ENCODE results near the genes ACSM4, CLEC4D and RIMKLB.

- PRO-cap, 3 experiments: no peak in any of the 3 experiments
- RAMPAGE, long total RNA: no peak
Observed at GRCh38 chr12:7135062-7135625, 5.0 kb downstream of the CLSTN3 start.

DNA sequence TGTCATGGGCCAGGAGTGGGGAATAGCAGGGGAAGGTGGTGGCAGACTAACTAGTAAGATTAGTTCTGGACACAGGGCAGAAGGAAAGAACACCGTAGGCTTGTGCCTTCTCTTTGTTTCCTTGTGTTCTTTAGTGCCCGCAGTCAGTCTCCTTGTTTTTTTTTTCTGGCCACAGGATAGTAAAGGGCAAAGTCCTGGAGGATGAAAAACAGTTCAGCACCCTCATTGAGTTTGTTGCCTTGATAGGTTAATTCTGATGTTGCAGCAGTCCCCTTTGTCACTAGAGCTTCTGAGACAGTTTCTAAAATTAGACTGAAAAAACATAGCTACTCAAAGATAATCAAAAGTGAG is 8.4 kb downstream of the PEX5 start:
- PRO-cap, 3 experiments: no peak in any of the 3 experiments
- RAMPAGE, long total RNA: no peak

DNA sequence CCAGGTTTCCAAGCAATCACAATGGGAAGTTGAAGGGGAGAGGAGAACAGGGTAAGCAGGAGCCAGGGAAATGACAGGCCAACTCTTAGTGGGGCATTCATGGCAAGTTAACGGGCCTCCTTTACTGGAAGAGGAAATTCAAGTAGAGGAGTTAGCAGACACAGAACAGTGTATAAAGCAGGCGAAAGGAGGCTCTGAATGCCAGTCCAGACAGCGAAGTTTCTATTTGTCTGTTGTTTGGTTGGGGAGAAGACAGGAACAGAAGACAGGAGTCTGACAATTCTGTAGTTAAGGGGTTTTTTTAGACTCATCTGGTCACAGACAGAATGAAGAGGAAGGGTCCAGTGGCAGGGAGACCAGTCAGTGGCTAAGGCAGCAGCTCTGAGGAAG is at the start of gene ACSM4:
TSS of gene ACSM4 (plus strand) at position 298 of the 390 bp plus-strand sequence.
- PRO-cap, 3 experiments: no peak in any of the 3 experiments
- RAMPAGE, long total RNA: no peak

- PRO-cap, 3 experiments: no peak in any of the 3 experiments
- RAMPAGE, long total RNA: no peak
Observed at GRCh38 chr12:7373335-7373728, 69.5 kb downstream of the ACSM4 start.

DNA sequence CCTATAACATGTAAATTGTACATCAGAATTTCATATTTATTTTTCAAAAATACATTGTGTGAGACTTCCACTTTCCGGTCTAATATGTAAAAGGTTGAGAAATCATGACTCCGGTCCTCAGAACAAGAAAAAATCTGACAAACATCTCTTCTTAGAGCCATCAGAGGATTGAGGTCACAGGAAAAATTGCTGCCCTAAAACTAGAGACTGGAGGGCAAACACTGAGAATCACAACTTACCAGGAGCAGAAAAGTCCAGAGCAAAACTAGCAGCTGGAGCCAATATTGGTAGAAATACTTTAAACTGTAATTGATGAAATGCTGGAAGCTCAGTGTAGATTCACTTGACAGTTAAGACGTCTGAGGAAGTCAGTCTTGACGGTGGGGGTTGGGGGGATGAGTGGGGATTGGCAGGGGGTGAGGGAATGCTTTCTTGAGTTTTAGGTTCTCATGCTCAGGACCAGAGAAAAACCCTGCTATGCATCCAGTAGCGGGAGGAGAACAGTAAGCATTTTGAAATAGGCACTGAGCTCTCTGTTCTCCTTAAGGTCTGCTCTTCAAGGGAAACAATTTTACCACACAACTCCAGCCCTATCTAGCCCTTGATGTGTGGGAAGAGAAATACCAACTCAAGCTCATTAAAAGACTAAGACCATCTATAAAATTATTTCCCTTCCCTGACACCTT is 71.5 kb upstream of the CD163 start:
- PRO-cap, 3 experiments: no peak in any of the 3 experiments
- RAMPAGE, long total RNA: no peak

GRCh38 chr12:7639749-7641033 is 25.5 kb downstream of the APOBEC1 start:
- PRO-cap, 3 experiments: no peak in any of the 3 experiments
- RAMPAGE, long total RNA: no peak

GRCh38 chr12:7751502-7752063 is 4.4 kb upstream of the CLEC4C start:
- PRO-cap, 3 experiments: no peak in any of the 3 experiments
- RAMPAGE, long total RNA: no peak

- PRO-cap, 3 experiments: no peak in any of the 3 experiments
- RAMPAGE, long total RNA: no peak
Observed at GRCh38 chr12:7890325-7890857, 17.7 kb upstream of the SLC2A14 start.

GRCh38 chr12:7907090-7907487 is 28.9 kb downstream of the SLC2A3 start:
- PRO-cap, 3 experiments: no peak in any of the 3 experiments
- RAMPAGE, long total RNA: no peak

DNA sequence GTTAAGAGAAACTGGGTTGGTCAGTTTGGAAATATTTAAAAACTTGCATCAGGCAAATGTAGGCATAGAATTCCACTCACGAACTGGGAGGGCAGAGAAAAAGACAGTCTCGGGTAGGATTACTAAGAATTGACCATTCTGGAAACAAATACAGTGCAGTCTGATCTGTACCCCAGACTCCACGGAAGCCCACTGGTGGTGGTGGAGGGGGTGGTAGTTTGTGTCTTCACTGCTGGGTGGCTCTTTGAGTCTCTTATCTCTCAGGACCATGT is 1.9 kb downstream of the SLC2A3 start:
- PRO-cap, 3 experiments: no peak in any of the 3 experiments
- RAMPAGE, long total RNA: no peak

DNA sequence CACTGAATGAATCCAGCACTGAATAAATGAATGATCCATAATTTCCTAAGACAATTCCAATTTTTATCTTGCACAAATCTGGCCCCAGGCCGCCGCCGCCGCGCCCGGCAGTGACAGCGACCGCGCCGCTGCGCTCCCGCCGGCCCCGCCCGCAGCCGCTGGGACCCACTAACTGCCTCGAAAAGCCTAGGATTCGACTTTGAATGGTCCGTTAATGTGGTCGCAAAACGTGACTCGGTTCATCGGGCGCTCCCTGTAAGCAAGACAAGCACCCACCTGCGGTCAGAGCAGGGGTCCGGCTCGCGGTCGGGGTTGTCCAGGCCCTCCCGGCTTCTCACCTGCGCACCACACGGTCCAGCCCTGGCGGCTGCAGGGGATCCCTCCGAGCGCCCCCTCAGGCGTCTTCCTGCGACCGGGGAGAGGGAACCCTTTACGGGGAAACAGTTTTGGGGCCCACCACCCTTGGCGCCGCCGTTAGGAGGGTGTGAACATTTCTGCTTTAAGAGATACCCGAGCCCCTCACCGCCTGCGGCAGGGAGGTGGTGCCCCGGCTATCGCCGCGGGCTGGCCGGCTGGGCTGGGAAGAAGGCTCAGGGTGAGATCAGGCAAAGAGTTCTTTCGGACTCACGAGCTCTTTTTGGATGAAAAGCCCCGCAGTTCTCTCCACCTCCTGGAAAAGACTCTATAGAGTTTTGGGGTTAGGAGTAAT is 13.7 kb upstream of the FOXJ2 start:
- PRO-cap, 3 experiments: peak in 3 of 3 experiments; most common plus-strand start position 554 of the sequence (in 3); most common minus-strand start position 351 of the sequence (in 2)
- RAMPAGE, long total RNA: no peak

- PRO-cap, 3 experiments: no peak in any of the 3 experiments
- RAMPAGE, long total RNA: no peak
Observed at GRCh38 chr12:8081108-8081674, 883 bp upstream of the NECAP1 start.

DNA sequence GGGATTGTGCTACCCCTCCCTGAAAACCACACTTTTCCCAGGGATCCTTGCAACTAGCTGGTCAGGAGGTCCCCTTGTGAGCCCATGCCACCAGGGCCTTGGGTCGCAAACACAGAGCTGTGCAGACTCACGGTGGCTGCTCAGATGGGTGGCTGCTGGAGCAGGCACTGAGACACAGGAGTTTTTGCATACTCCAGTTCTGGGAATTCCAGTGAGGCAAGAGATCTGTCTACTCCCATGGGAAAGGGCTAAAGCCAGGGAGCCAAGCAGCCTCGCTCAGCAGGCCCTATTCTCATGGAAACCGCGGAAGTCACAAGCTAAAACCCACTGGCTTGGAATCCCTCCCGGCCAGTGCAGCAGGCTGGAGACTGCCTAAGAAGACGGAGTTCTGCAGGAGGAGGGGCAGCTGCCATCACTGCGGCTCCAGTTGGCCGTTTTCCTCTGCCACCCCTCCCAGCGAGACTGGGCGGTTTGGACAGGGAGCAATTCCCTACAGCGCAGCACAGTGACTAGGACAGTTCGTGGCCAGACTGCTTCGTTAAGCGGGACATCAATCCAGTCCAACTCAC is 10.9 kb upstream of the ZNF705A start:
- PRO-cap, 3 experiments: no peak in any of the 3 experiments
- RAMPAGE, long total RNA: no peak

- PRO-cap, 3 experiments: no peak in any of the 3 experiments
- RAMPAGE, long total RNA: no peak
Observed at GRCh38 chr12:8513397-8513643, at the start of gene CLEC4D. CLEC4D (plus strand) TSS chr12:8513503.

- PRO-cap, 3 experiments: peak in 3 of 3 experiments; most common plus-strand start chr12:8697991 (in 2); most common minus-strand start chr12:8697733 (in 1)
- RAMPAGE, long total RNA: start-site peak on the plus strand at chr12:8697981-8698037, 432 and 803 reads in 2 replicates
Observed at GRCh38 chr12:8697675-8698446, at the start of gene RIMKLB. RIMKLB (plus strand) TSS chr12:8697991.

GRCh38 chr12:9065357-9065504 is 50.5 kb downstream of the A2M start:
- PRO-cap, 3 experiments: no peak in any of the 3 experiments
- RAMPAGE, long total RNA: no peak

DNA sequence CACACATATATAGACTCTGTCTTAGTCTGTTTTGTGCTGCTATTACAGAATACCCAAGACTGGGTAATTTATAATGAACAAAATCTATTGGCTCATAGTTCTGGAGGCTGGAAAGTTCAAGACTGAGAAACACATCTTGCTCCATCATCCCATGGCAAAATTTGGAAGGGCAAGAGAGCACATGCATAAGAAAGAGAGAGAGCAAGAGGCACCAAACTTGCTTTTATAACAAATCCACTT is 2.4 kb downstream of the CLEC2D start:
- PRO-cap, 3 experiments: no peak in any of the 3 experiments
- RAMPAGE, long total RNA: no peak

GRCh38 chr12:9695025-9696121 is 25.9 kb downstream of the CLEC2D start:
- PRO-cap, 3 experiments: no peak in any of the 3 experiments
- RAMPAGE, long total RNA: no peak

DNA sequence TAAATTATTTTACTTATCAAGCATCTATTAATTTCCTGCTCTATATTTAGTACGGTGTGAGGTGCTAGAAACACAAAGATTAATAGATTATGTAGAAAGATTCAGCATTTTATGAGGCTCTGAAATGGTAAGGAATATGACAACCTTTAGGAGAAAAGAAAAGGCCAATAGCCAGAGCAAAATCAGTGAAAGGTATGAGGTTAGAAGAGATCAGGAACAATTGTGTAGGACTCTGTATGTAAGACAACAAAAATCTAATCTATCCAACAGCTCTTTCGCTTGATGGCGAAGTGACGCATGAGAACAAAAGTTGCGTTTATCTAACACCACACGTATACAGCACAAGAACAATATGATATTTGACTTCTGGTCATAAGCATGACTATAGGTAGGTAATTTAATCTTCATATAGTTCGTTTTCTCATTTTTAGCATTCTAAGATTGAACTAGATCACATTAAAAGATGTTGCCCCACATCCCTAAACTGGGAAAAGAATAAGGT is 29.4 kb downstream of the CD69 start:
- PRO-cap, 3 experiments: no peak in any of the 3 experiments
- RAMPAGE, long total RNA: no peak

- PRO-cap, 3 experiments: no peak in any of the 3 experiments
- RAMPAGE, long total RNA: no peak
Observed at GRCh38 chr12:9731862-9732177, 28.9 kb downstream of the CD69 start.

Data from cerebellum (tissue), 5 donors.